Progenitor cell of endocrine pancreas (in vitro differentiated cells): Measurements from ENCODE around the gene CYP3A7.

DNA sequence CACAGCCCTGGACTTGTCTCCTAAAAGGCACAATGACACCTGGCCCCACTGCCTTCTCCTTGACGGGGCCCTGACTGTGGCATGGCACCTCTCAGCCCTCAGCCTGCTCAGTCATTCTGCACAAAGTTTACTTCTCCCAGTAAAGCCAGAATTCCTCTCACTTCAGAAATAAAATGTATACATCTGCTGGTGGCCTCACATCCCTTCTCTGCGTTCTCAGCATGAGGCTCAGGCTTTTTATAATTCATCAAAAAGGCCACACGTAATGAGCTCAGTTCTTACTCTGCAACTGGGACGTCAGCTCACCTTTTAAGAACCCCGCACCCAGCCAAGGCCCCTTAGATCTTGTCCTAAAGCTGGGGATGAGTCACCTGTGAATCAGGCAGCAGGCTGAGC is 47.4 kb downstream of the TMEM130 start:
- PRO-cap: no peak

DNA sequence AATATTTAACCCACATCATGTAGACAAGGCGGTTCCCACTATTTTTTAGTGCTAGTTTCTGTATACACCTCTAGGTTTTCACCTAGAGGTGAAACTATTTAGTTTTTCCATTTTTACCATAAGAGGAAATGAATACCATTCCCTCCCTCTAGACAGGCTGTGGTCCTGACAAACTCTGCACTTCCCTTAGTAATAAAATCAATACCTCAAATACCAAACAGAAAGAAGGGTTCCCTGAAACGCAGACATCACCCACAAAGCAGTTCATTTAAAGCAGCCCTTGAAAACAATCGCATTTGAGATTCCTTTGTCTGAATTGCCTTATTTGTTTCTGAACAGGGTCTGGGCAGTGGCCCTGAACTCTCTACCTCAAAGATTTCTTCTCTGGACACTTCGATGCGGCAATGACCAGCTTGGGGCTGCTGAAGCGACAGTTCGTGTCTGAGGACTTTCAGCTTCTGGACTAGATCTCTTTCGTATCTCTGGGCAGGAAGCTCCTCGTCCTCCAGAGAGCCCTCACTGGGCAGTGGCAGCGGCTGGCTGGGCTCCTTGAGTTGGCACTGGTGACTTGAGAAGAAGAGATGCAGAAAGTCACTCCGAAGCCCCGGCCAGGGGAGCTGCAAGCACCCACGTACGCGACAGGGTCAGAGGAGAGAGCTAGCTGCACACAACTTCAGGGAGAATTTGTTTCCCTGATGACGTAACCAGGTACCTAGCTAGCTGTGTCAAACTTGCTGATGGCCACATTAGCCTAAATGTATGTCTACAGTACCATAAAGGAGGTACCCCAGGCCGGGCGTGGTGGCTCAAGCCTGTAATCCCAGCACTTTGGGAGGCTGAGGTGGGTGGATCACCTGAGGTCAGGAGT is 96.4 kb downstream of the SMURF1 start:
- PRO-cap: no peak

DNA sequence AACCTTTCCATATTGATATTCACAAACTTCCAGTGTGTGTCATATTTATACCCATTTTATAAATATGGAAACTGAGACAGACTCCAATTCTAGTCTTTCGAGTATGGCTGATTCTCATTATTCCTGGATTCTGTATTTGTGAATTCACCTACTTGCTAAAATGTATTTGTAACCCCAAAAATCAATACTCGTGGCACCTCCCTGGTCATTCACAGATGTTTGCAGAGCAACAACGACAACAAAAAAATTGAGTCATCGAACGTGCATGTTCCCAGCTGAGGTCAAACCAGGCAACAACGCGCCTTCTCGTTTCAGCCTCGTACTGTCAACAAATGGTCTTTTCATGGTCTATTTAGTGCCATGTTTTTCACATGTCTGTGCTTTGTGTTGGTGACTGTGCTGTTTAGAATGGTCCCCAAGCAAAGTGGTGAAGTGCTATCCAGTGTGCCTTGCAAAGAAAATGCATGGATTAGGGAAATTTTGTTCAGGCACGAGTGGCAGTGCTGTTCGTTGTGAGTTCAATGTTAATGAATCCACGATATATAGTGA is 51.6 kb downstream of the SMURF1 start:
- PRO-cap: no peak

DNA sequence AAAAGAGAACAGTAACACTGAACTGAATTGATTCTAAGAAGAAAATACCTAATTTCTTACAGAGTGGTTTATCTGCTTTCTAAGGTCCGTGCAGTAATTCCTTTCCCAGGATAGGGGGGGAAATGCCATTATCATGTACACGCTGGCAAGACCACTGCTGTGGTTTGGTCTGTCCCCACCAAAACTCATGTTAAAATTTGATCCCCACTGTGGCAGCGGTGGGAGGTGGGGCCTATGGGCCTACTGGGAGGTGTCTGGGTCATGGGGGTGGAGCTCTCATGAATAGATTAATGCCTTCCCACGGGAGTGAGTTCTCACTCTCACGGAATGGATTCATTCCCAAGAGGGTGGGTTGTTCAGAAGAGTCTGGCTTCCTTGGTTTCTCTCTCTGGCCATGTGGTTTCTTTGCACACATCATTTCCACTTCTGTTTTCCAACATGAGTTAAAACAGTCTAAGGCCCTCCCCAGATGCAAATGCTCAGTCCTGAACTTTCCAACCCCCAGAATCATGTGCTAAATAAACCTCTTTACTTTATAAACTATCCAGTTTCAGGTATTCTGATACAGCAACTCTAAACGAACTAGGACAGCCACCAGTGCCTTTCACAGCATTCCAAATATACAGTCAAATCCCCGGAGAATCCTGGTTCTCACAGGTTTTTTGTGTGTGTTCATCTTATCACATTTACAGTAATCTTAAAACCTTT is 44.4 kb downstream of the SMURF1 start:
- PRO-cap: no peak

- PRO-cap: no peak
Measured at GRCh38 chr7:99103731-99104327, 40.1 kb downstream of the SMURF1 start.

GRCh38 chr7:99120386-99121010 is 23.4 kb downstream of the SMURF1 start:
- PRO-cap: no peak

DNA sequence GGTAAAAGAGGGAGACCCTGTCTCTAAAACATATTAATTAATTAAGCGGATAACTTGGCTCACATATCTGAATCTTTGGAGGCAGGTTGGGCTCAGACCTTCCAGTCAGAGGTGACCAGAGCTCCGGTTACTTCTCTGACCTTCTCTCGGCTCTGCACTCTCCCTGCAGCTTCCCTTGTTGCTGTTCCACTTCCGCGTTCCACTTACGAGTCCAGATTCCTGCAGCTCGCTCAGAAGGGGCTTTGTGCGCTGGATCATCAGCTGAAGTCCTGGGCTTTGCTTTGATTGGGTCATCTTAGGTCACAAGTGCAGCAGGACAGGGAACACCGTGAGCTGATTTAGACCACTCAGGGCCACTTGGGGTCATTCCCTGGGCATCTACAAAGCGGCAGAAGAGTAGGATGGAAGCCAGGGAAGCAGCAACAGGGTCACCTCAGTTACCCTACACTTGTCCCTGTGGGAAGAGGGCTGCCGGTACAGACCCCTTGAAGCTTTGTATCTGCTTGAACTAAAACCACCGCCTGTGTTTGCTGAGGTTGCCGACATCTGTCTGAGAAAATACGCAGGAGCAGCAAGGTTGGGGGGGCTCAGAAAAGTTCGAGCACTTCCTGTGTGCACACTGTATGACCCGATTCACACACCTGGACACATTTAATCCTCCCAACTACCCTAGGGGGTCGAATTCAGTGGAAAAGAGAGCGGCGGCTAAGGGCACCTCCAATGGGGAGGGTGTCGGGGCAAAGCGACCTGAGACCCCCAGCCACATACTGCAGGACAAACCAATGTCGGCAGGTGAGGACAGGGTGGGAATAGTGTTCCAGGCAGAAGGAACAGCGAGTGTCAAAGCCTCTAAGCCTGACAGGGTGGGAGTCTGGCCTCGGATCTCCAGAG is 1.8 kb upstream of the ARPC1B start:
- PRO-cap: bidirectional peak, plus-strand start at position 366 of the sequence, minus-strand start at position 183 of the sequence

GRCh38 chr7:99478855-99479582 is 6.3 kb downstream of the ZNF789 start:
- PRO-cap: no peak

- PRO-cap: no peak
Measured at GRCh38 chr7:99617130-99617825, 532 bp downstream of the ZSCAN25 start.

- PRO-cap: no peak
Measured at GRCh38 chr7:99623336-99624215, 6.8 kb downstream of the ZSCAN25 start.

GRCh38 chr7:99649402-99649840 is 30.4 kb downstream of the CYP3A5 start:
- PRO-cap: no peak

DNA sequence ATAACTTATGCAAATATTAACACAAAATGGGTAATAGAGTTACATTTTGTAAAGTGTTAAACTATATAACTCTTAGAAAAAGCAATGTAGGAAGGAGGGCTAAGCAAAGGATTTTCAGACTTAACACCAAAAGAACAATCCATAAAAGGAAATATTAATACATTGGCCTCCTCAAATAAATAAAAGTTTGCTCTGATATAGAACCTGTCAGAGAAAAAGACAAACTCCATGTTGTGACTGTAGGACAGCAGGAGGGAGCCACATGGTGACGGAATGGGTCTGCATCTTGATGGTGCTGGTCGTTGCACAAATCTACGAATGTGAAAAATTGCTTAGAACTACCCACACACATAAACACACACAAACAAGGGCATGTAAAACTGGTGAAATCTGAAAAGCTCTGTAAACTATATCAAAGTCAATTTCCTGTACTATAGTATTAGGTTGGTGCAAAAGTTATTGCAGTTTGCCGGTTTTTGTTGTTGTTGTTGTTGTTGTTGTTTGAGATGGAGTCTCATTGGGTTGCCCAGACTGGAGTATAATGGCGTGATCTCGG is 8.2 kb downstream of the CYP3A5 start:
- PRO-cap: no peak

GRCh38 chr7:99677494-99678218 is 2.1 kb downstream of the CYP3A5 start:
- PRO-cap: no peak

DNA sequence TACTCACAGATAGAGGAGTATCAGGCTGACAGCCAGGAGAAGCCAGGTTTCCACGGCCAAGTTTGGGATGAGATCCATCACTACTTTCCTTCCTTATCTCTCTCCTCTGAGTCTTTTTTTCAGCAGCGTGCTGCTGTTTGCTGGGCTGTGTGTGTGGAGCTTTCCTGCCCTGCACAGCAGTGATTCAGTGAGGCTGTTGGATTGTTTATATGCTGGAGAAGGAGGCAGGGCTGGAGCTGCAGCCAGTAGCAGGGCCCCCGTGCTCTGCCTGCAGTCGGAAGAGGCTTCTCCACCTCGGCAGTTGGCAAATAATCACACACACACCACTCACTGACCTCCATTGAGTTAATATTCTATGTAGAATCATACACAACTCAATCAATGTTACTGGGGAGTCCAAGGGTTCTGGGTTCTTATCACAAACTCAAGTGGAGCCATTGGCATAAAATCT is at the start of gene CYP3A7:
TSS of gene CYP3A7 (minus strand) at position 181 of the 451 bp plus-strand sequence.
- PRO-cap: no peak

GRCh38 chr7:99787127-99787509 is 3.1 kb upstream of the CYP3A4 start:
- PRO-cap: no peak

DNA sequence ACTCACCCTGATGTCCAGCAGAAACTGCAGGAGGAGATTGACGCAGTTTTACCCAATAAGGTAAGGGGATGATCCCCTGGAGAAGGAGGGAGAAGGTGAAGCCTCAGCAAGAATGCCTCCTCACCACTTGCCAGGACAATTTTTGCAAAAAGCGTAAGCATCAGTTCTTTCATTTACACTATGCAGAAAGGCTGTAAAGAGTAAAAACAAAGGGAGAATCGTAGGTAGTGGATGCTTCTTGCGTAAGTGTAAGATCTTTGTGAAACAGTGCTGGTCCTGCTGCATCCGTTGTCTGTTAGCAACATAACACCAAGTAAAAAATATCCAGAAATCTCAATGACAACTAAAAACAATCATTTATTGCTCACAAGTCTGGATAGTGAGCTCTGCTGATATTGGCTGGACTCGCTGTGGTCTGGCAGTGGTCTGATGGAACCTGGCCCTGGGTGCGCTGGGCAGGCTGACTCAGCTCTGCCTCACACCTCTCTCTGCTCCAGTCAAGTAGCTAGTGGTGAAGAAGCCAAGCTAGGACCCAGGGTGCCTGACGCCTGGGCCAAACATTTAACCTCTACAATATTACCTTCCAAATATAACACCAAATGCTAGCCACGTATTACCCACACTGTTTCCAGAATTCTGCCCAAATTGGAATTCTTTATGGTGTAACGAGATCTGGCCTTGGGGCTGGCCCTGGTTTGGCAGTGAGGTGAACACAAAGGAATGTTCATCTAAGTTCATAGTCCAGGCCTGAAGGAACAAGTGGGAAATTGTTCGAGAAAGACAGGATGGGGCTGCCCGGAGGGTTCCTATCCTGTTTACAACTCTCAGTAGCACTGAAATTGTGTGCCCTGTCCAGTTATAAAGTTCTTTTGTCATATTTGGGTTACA is 16.7 kb downstream of the OR2AE1 start:
- PRO-cap: no peak

GRCh38 chr7:99897875-99898279 is 21.0 kb upstream of the OR2AE1 start:
- PRO-cap: no peak

DNA sequence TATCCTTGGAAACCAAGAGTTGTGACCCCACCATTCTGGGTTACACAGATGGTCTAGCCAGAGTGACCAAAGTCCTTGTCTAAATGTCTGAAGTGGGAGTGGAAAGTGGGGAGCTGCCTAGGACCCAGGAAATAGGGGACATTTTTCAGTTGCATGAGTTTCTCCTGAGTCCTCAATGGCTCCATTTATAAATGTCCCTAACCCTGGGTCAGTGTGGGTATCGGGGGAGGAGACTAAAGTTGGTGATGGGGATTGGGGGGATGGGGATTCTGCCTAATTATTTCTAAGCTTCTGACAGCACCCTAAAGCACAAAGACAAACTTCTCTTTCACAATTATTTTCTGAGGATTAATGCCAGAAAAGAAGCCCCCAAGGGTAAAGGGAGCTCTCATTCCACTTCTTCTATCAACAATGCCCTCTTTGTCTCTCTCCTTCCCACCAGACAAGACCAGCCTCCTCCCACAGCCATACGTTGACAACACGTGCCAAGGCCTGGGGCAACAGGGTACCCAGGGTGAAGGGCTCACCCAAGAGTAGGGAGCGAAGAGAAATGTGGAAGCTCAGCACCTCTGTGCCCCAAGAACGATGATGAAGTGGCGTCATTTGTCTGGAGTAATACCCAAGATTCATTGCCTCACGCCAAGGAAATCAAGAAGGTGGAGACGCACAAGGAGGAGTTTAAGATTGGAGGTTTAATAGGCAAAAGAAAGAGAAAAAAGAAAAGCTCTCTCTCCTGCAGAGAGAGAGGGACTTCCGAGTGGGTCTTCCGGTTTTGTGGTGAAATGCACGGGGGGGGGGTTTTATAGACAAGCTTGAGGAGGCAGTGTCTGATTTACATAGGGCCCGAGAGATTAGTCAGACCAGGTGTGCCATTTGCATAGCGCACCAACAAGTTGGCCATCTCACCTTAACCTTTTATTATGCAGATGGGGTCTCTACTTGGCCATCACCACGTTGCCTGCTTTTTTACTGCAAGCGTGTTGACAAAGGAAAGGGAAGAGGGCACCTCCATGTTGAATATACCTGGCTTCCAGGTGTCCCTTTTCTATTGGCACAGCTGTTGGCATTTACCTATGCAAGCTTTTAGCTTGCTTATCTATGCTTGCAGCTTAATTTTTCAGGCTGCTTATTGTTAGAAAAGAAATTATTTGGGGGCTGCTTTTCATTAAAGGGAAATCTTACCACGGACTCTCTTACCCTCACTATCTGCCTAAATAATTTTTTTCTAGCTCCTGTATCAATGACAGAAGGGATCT is 14.5 kb upstream of the GJC3 start:
- PRO-cap: no peak

GRCh38 chr7:99953385-99954100 is 22.3 kb downstream of the AZGP1 start:
- PRO-cap: no peak

GRCh38 chr7:99992431-99992633 is 16.5 kb upstream of the AZGP1 start:
- PRO-cap: no peak